ENCODE measurements around a stretch of chr5.

- PRO-cap, result no peak
- RAMPAGE, long total RNA, 3 experiments, result no peak in any of the 3 experiments
Observed at GRCh38 chr5:53485789-53486660, 5.6 kb downstream of the FST start.

- PRO-cap, result no peak
- RAMPAGE, long total RNA, 3 experiments, result no peak in any of the 3 experiments
Observed at GRCh38 chr5:54017447-54018030, 292.8 kb downstream of the ARL15 start.

GRCh38 chr5:54043109-54043637, 267.2 kb downstream of the ARL15 start:
- PRO-cap, result no peak
- RAMPAGE, long total RNA, 3 experiments, result no peak in any of the 3 experiments

GRCh38 chr5:54045291-54045505, 265.2 kb downstream of the ARL15 start:
- PRO-cap, result no peak
- RAMPAGE, long total RNA, 3 experiments, result no peak in any of the 3 experiments

GRCh38 chr5:54050755-54051298, 259.5 kb downstream of the ARL15 start:
- PRO-cap, result no peak
- RAMPAGE, long total RNA, 3 experiments, result no peak in any of the 3 experiments

- PRO-cap, result no peak
- RAMPAGE, long total RNA, 3 experiments, result start-site peak on the minus strand in 1 of 3 experiments, at chr5:54264359-54264411 at its widest, 5 reads per replicate
Observed at GRCh38 chr5:54263851-54265010, 46.1 kb downstream of the ARL15 start.

GRCh38 chr5:54390605-54391140, 64.8 kb upstream of the HSPB3 start:
- PRO-cap, result no peak
- RAMPAGE, long total RNA, 3 experiments, result no peak in any of the 3 experiments

GRCh38 chr5:54524563-54525311, 7.2 kb downstream of the SNX18 start:
- PRO-cap, result no peak
- RAMPAGE, long total RNA, 3 experiments, result no peak in any of the 3 experiments

DNA sequence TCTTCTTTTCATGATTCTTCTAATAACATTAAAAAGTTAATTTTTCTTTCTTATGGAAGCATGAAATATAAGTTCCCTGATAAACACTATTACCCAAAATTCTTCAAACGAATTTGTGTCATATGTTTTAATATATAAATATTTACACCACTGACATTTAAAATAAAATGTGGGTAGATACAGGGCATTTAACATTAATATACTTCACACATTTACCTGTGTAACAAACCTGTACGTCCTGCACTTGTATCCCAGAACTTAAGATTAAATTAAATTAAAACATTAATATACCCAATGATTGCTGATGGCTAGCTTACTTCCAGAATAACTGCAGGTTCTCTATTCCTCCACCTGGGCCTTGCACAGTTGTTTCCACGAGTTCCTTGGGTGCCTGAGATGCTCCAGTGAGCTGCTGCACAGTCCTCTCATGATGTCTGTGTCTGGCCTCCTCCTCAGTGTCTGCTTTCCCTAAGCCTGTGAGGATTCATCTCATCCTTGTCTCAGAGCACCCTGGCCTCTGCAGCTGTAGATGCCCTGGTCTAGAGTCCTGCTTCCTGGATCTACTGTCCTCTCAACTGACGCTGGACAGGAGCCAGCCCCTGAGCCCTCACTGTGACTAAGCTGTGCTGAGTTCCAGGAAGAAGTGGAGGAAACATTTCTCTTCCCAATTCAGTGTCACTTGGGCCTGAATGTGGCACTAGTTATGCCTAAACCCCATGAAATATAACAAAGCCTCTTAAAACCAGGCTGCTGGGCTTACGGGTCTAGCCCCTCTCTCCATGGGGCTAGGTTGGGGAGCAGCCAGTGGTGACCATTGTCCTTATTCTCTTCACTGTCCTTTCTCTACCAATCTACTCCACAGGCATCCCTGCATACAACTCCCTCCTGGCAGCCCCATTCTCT, 220.4 kb downstream of the SNX18 start:
- PRO-cap, result no peak
- RAMPAGE, long total RNA, 3 experiments, result no peak in any of the 3 experiments

- PRO-cap, result no peak
- RAMPAGE, long total RNA, 3 experiments, result no peak in any of the 3 experiments
Observed at GRCh38 chr5:54753638-54753837, 231.9 kb downstream of the ESM1 start.

DNA sequence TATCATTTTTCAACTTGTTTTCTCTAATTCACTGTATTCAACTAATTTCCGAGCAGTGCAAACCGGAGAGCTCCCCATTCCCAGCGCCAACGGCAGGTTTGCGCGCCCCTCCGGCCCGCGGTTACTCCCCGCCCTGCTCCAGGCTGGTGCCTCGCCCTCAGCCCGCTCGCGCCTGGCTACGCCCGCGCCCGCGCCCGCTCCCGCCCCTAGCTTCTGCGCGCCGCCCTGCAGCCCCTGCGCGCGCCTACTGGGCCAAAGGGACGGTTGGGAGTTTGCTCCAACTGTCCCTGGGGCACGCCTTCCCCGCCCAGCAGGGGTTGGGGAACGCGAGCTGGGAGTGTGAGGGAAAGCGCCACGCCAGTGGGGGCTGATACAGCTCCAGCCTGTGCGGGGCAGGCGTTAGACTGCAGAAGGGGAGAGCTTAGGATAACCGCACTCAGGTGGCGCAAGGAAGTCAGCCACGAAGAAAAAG, 3.4 kb upstream of the CDC20B start:
- PRO-cap, result no peak
- RAMPAGE, long total RNA, 3 experiments, result no peak in any of the 3 experiments

- PRO-cap, result no peak
- RAMPAGE, long total RNA, 3 experiments, result no peak in any of the 3 experiments
Observed at GRCh38 chr5:55391633-55392127, 83.9 kb downstream of the MTREX start.

DNA sequence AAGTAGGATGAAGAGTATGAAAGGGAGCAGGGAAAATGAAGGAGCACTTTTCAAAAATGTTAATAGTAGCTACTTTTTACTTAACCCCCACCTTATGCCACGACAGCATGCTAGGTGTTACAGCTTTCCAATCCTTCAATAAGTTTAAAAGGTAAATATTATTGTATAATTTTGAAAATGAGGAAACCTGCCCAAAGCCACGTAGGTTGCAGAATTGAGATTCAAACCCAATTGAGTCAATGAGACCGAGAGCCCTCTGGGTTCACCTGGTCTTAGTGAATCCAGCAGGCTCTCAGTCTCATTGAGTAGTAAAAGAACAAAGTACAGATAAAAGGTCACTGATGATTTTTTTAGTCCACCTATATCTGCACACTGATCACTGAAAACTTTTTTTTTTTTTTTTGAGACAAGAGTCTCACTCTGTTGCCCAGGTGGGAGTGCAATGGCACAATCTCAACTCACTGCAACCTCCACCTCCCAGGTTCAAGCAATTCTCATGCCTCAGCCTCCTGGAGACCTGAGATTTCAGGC, 27.2 kb downstream of the PLPP1 start:
- PRO-cap, result no peak
- RAMPAGE, long total RNA, 3 experiments, result no peak in any of the 3 experiments

DNA sequence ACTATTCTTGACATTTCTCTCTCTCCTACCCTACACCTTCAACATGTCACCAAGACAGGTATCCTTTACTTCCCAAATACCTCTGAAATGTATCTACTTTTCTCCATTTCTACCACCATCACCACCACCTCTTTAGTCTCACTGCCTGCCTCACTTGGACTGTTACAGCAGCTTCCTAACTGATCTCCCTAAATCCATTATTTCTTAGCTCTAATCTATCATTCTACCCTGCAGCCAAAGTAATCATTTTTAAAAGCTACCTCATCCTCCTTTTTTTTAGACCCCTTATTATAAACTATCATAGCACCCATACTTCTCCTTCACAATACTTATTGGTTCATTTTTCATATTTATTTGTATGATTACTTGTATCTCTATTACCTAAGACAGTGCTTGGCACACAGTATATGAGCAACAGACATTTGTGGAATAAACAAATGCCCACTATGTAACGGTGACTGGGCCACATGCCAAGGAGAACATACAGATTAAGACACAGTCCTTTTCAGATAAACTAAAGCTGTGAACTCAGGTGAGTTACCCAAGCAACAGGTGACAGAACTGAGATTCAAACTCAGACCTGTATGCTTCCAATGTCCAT, 18.6 kb downstream of the PLPP1 start:
- PRO-cap, result no peak
- RAMPAGE, long total RNA, 3 experiments, result no peak in any of the 3 experiments

DNA sequence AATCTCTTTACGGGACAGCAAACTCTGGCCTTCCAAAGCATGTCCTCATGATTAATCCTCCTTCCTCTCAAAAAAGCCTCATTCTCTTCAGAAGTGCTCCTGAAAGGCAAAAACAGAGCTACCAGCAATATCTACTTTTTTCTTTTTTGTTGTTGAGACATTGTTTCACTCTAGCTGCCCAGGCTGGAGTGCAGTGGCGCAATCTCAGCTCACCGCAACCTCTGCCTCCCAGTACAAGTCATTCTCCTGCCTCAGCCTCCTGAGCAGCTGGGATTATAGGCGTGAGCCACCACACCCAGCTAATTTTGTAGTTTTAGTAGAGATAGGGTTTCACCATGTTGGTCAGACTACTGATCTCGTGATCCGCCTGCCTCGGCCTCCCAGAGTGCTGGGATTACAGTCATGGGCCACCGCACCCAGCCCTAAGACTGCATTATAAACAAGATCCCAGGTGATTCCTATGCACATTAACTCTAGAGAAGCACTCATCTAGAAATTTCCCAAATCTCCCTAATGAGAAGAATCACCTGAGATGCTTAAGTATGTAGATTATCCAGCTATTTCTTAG, 17.0 kb downstream of the PLPP1 start:
- PRO-cap, result no peak
- RAMPAGE, long total RNA, 3 experiments, result no peak in any of the 3 experiments

DNA sequence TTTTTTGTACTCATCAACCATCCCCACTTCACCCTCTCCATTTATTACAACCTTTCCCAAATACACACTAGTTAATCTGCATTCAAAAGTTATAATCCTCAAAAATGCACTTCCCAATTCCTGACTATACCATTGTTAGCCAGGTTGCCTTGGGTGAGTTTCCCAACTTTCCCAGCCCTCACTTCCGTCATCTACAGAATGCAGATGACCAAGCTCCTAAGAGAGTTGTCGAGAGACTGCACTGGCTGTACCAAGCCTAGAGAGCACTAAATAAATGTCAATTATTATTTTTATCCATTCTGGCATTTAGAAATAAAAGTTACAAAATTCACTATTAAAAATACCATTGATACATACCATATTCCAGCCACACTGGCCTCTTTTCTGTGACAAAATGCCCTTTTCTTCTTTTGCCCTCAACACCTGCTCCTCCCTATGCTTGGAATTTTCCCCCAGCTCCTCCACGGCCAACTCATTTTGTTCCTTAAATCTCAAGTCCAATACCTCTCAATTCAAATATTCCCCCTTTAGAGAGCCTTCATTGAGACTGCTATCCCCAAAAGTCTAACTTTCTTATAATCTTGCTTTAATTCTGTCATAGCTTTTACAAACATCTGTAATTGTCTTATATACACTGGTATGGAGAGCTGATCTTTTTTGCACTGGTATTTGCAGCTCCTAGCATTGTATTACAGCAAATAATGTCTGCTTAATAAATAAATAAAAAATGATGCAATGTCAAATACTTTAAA, 11.2 kb downstream of the PLPP1 start:
- PRO-cap, result no peak
- RAMPAGE, long total RNA, 3 experiments, result no peak in any of the 3 experiments

- PRO-cap, result no peak
- RAMPAGE, long total RNA, 3 experiments, result no peak in any of the 3 experiments
Observed at GRCh38 chr5:55594495-55594805, 59.7 kb upstream of the PLPP1 start.

DNA sequence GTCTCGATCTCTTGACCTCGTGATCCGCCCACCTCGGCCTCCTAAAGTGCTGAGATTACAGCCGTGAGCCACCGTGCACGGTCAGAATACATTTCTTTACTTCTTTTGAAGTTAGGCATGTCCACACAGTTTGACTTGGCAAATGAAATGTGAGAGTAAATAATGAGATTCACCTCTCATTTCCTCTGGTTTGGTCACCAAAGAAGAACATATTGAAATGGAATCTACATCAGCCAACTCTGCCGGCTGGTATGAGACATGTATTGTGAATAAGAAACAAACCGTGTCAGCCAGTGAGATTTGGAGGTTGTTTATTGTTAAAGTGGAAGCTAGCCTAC, 103.2 kb upstream of the IL6ST start:
- PRO-cap, result no peak
- RAMPAGE, long total RNA, 3 experiments, result no peak in any of the 3 experiments

DNA sequence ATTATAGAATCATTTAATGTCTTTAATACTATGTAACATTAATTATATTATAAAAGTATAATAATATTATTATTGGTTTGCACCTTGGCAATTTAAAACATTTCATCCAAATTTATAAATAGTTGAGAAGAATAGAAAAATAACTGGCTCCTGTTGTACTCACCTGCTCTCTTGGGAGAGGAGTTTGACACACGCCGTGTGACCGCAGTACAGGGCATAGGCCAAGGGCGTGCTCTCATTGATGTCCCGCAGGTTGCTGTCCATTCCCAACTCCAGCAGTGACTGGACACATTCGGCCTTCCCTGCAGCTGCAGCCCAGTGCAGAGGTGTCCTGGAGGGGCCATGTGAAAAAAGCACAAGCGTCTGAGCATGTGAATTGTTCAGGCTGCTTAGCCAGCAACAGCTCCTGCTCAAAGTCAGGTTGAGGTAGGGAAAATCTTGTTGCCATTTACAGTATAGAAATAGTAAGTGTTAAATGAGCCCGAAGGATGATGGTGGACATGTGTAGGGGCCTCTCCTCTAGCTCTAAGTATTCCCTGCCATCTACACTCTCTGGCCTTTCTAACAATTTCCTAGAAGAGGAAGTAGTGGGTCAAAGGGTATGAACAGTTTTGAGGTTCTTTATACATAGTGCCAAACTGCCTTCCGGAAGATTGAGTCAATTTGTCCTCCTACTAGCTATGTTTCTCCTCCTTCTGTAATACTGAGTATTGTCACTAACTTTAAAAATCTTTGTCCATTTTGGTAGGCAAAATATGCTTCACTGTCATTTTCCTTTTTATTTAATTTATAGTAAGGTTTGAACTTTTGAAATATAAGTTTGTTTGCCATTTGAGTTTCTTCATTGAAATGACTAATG, 116.4 kb downstream of the ANKRD55 start:
- PRO-cap, result no peak
- RAMPAGE, long total RNA, 3 experiments, result no peak in any of the 3 experiments

DNA sequence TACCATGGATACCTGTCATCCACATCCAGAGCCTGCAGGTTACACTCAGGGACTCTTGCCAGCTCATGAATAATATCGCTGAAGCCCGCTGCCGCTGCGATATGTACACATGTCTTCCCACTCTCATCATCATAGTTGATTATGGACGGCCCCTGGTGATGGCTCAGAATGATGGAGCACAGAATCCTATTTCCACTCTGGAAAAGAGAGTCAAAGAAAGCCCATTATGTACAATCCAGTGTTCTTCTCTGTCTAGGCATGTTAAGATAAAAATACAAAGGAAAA, 106.3 kb downstream of the ANKRD55 start:
- PRO-cap, result no peak
- RAMPAGE, long total RNA, 3 experiments, result no peak in any of the 3 experiments